Jejunum (tissue), 1 donor: ENCODE measurements around a stretch of chr17.

DNA sequence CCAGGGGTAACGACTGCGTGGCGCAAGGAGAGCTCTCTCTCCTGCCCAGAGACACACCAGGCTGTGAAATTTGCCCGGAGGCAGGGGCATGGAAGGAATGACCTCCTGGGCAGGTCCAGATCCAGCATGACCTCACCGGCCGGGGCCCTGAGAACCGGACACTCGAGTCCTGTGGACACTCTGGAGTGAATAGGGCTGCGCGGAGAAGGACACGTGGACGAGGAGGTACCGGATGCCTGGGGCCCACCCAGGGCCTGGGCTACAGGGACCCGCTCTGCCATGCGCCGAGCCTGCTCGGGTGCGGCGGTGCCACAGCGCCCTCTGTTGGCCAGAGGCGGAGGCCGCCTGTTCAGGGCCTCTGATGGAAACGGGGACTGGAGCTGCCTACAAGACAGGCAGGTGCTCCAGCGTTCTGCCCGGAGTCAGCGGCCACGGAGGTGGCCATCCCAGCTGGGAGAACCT lies 19.5 kb upstream of the NXPH3 start:
- PRO-cap: no peak

GRCh38 chr17:49577576-49578006 lies 1.9 kb downstream of the NXPH3 start:
- PRO-cap: no peak

DNA sequence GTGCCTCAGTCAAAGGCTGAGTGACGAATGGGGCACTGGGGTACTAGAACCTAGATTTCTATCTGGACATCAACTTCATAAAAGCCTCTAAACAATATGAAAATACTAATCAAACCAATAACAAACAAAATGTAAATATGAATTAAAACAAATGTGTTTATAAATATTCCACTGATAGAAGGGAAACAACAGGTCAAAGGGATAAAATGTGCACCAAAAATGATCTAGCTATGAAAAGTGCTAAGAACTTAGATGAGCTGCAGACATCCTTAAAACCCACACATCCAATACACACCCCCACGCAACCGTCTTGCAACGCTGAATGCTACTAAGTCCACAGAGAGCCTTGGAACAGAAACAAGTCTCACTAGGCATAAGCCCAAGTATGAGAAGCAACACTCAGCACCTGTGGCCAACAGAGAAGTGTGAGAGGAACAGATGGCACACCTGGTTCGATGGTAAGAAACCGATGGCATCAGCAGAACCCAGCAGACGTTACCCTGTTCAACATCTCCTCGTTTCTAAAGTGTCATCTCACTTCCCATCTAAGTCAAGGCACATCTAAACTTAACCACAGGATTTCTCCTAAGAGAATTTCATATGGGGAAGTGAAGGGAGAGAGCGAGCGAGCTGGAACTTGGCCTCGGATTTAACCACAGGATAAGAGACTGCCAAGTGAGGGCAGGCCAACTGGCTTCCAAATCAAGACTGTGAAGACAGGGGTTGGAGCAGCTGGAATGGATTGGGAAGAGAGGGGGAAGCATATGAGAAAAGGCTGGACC lies 40.9 kb downstream of the NXPH3 start:
- PRO-cap: no peak

DNA sequence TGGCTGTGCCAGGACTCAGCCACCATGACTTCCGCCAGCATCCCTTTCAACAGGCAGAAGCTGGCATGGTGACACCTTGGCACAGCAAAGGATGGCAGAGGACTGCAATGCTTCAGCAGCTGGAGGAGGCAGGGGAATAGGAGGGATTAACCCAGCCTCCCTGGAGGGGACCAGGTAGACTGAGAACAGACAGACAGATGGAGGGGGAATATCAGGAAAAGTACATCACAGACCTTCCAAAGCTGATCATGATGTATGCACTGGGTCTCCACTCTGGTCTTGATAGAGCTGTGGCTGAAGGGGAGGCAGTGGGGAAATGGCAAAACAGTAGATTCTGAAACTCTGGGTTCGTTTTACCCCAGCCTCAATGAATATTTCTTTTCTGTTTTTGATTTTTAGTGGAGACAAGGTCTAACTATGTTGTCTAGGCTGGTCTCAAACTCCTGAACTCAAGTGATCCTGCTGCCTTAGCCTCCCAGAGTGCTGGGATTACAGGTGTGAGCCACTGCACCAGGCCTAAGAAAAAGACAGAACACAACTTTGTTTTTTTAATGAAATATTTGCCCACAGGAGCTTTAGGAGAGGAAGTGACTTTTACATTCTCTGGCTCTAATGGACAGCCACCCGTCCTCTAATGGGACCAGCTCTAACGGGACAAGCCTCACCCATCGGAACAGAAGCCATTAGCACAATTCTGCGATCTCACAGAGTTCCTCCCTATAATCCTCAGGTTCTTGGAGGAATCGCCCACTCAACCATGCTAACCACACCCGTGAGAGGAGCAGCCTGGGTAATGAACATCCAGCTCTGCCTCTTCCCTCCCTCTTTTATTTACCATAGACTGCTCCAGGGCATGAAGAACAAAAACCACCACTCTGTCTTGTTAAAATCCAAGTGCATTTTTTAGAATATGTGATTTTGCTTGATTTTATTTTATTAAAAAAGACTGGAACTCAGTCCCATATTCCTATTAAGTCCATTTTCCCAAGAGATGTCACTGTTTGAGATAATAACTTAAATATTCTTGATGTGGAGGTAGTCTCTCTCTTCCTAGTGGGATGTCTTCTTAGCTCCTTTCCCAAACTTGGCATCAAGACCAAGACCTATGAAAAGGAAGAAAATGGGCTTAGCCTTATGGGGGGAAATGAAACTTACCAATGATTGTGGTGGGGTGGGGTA lies 7.0 kb downstream of the SLC35B1 start:
- PRO-cap: no peak

DNA sequence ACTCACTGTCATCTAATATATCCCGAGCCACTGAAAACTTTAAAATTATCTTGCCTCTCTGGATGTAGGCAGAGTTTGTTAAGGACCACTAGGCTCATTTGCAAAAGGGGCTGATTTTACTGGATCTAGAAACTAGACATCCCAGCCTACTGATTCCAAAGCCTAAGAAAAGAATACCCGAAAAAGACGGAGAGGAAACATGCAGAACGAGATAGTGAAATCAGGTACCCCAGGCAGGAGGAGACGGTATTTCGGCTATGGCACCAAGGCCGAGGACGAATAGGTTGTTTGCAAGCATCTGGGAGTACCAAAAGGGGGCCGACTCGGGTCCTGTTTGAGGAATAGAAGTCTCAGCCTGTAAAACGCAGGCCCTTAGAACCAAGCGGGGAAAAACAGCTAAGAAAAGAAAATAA lies 643 bp downstream of the SLC35B1 start:
- PRO-cap: no peak

DNA sequence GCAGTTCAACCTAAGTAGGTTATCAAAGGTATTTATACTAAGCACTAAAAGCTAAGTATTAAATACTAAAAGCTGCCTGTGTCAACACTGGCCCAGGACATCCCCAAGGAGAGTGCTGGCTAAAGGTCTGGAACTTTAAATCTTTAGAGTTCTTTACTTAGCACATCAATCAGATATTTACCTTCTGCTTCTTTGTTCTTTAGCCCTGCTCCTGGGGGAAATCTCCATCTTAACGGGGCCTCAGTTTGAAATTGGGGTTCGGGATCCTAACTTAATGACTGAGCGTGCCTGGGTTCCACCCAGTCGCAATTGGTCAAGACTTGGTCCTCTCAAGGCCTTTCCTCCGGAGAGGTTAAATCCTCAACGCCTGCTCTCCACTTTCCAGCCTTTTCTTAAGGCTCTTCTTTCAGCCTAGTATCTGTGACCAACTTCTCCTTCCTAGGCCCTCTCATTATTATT lies 1.1 kb upstream of the KAT7 start:
- PRO-cap: no peak

DNA sequence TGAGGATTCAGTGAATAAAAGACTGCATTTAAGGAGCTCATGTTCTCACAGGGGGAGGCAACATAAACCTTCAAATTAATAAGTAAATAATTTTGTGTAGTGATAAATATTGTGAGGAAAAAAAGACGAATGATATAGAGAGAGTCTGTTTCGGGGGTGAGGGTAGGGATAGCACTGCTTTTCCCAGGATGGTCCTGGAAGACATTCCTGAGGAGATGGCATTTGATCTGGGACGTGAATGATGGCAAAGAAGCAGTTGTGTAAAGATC lies 18.6 kb downstream of the KAT7 start:
- PRO-cap: no peak

DNA sequence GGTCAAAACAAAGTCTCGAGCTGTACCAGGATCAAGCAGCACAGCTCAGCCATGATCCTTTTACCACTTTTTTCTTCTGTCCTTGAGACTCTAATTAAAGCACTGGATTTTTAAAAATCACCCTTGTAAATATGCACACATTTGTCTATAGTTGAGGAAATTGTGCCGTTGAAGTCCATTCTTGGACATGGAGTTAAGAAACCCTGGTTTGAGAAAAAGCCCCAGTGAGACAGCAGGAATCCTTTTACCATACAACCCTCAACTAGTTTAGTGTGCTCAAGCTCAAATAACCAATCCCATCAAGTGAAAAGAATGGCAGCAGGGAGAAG lies 15.5 kb downstream of the TAC4 start:
- PRO-cap: no peak

GRCh38 chr17:49833216-49833716 lies 14.6 kb downstream of the TAC4 start:
- PRO-cap: no peak

GRCh38 chr17:49835687-49836891 lies 11.8 kb downstream of the TAC4 start:
- PRO-cap: no peak

DNA sequence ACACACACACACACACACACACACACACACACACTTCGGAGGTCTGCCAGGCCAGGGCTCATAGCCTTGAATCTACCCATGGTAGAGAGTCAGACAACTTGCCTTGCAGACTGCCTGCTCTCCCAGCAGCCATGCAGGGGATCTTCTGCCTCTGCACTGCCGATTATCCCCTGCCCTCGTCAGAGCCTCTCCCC lies 279 bp downstream of the TAC4 start:
- PRO-cap: no peak

- PRO-cap: no peak
These were observed 15.1 kb upstream of the PDK2 start for GRCh38 chr17:50079945-50080460.

- PRO-cap: no peak
These were observed 13.0 kb downstream of the PDK2 start for GRCh38 chr17:50107748-50109023.

DNA sequence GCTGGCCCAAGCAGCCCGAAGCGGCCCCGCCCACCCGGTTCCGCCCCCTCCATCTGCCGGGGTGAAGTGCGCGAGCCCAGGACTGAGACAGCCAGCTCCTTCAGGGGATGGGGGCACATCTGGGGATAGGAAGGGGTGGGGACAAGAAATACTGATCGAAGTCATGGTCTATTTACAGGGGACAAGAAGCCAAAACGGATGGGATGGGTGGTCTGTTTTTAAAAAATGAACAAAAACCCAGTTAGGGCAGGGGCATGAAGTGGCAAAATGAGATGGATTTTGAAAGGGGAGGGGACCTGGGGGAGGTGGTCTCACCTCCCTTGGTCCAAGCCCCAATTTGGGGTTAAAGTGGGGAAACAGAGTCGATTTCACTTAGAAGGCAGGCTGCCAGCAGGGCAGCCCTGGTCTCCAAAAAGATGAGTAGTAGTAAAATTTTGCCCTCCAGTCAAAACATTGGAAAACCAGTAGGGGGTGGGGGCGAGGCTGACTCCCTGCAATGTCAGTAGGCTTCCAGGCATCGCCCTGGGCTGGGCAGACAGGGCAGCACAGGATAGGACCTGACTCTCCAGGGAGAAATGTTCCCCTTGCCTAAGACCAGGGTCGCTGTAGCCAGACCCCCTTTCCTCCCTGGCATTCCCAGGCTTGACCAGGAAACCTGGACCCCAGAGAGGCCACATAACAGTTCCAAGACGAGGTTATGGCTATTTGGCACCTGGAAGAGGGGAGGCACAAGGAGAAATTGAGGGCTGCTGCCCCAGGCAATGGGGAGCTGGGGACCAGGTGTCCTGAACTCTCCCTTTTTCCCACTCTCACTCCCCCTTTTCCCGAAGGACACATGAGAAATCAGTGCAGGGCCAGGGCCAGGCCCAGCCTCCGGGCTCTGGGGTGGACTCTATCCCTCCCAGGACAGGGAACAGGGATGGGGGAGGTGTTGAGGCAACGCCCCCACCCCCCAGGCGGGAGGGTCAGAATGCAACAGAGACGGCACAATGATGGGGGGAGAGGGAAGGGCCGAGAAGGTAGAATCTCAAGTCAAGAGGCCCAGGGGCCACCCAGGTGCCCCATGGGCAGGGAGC lies 4.2 kb upstream of the SAMD14 start:
- PRO-cap: no peak

DNA sequence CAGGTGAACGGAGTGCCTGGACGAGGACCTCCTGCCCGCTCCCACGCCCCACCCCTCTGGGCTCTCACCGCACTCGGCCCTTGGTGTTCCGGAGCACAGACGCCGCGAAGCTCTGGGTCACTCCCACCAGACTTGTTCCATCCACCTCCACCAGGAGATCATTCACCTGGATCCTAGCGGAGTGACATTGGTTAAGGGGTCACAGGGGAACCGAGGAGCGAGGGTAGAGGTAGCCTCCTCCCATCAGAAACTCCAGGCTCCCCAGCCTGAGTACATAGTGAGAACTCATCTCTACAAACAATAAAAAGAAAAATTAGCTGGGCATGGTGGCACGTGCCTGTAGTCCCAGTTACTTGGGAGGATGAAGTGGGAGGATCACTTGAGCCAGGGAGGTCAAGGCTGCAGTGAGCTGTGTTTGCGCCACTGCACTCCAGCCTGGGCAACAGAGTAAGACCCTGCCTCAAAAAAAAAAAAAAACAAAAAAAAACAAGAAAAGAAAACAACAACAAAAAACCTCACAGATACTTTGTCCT lies 9.2 kb downstream of the PPP1R9B start:
- PRO-cap: no peak

DNA sequence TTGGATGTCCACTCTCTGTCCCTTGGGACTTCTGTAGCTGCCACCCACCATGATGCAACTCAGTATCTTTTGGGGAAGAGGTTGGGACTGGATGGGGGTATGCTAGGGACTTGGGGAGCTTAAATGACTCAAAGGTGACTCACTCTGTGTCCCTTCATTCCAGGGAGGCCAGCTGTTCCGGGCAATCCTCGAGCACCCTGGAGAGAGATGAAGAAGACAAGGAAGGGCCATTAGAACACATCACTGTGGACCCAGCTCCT lies 4.6 kb downstream of the COL1A1 start:
- PRO-cap: no peak

- PRO-cap: no peak
These were observed 20.2 kb upstream of the TMEM92 start for GRCh38 chr17:50254159-50254436.

GRCh38 chr17:50364370-50365224 lies 8.4 kb downstream of the MRPL27 start:
- PRO-cap: no peak

DNA sequence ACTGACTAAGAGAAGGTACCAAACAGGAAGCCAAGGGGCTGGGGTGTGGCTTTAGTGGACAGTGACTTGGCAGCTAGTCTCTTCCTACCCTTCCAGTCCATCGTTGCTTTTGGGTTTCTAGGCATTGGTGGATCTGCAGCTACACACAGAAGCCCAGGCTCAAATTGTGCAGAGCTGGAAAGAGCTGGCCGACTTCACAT lies 6.2 kb downstream of the EME1 start:
- PRO-cap: no peak

- PRO-cap: unidirectional peak, minus-strand start at chr17:50380714
These were observed 7.7 kb downstream of the EME1 start for GRCh38 chr17:50380213-50381582.